ENCODE data around the gene N4BP1.

DNA sequence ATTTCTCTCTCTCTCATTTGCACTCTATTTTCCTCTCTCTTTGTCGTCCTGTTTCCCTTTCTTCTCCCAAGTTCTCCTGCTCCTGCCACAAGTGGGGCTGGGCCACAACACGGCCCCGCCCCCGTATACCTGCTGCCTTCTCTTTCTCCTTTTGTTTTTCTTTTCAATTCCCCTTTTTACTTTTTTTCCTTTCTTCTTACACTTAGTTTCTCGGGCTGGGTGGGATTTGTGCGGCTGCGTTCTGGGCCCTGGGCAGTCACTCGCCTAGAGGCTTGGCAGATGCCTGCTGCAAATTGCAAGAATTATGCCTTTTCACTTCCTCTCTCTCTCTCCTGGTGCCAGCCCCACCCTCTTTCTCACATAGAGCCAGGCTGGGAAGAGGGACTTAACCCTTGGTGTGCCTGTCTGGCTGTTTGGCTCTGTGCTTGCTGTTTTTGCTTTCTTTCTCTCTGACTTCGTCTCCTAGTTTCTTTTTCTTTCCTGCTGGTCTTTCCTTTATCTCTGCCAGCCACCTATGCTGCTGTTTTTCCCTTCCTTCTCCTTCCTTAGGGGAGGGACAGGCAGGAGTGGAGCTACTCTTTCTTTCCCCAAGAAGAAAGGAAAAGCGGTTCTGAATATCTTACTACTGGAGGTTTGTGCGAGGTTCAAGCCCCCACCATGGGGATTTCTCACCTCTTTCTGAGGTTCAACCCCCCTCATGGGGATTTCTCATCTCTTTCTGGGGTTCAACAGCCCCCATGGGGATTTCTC is 2139.6 kb downstream of the TP53TG3F start:
- RRBS: no CpG with 5 or more reads among the region's 11 CpGs

GRCh38 chr16:46688154-46688976 is 613 bp downstream of the VPS35 start:
- RRBS: 0% methylated on average over 6 of the region's 40 CpGs

- RRBS: no CpG with 5 or more reads among the region's 11 CpGs
These were observed 930 bp upstream of the GPT2 start for GRCh38 chr16:46883174-46883689.

GRCh38 chr16:46903369-46904139 is 19.4 kb downstream of the GPT2 start:
- RRBS: no CpG with 5 or more reads among the region's 11 CpGs

DNA sequence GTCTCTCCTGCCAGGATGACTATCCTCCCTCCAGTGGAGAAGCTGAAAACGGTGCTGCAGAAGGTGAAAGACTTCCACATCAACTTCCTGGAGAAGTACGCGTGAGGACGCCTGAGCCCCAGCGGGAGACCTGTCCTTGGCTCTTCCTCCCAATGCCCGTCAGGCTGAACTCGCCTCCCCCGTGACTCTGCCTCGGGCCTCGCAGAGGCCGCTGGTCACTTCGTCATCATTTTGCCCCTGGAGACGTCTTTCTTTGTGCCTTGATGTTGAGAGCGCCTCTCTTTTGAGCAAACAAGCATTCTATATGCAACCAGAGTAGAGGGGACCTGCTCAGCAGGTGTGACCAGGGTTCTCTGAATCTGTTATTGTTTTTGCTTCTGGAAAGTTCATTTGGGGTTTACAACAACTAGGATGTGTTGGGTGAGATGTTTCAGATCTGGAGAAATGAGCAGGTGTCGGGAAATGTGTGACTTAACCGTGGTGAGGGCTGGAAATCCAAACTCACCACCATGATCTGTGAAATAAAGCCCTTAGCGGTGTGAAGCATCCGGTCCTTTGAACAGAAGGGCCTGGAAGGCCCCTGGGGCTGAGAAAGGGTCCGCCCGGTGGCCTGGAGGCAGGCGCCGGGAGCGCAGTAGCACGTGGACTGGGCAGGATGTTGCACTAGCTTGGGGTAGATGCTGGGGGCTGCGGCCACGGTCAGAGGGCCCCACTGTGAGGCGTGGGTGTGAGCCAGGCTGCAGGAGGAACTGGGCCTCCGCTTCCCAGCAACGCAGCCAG is 44.4 kb downstream of the DNAJA2 start:
- RRBS: 76% methylated on average over 3 of the region's 29 CpGs

- RRBS: no CpG with 5 or more reads among the region's 3 CpGs
These were observed 18.9 kb downstream of the DNAJA2 start for GRCh38 chr16:46954615-46955028.

GRCh38 chr16:46972483-46973524 is 670 bp downstream of the DNAJA2 start:
- RRBS: 1% methylated on average over 40 of the region's 88 CpGs

- RRBS: no CpG with 5 or more reads among the region's 3 CpGs
These were observed 11.6 kb upstream of the NETO2 start for GRCh38 chr16:47155322-47155820.

GRCh38 chr16:47289622-47290273 is 146.0 kb upstream of the NETO2 start:
- RRBS: no CpG with 5 or more reads among the region's 1 CpG

GRCh38 chr16:47359504-47359997 is 101.3 kb downstream of the ITFG1 start:
- RRBS: no CpG with 5 or more reads among the region's 2 CpGs

GRCh38 chr16:47391909-47392605 is 68.8 kb downstream of the ITFG1 start:
- RRBS: no CpG with 5 or more reads among the region's 9 CpGs

DNA sequence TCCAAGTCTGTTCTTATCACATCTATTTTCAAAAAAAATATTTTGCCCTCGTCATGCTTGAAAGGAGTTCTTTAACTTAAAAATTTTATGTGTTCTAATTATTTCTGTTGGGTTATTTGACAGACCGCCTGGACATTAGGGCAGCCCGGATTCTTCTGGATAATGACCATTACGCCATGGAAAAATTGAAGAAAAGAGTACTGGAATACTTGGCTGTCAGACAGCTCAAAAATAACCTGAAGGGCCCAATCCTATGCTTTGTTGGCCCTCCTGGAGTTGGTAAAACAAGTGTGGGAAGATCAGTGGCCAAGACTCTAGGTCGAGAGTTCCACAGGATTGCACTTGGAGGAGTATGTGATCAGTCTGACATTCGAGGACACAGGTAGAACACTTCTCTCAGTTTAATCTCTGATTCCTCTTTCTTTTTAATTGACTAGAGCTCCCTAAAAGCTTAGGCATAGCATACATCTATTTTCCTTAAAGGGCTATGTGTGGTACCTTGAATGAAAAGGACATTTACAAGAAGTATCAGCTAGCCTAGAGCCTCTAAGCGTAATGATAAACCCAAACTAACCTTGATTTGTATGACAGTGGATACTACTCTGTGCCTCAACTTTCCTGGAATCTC is 22.7 kb upstream of the ABCC11 start:
- RRBS: no CpG with 5 or more reads among the region's 7 CpGs

DNA sequence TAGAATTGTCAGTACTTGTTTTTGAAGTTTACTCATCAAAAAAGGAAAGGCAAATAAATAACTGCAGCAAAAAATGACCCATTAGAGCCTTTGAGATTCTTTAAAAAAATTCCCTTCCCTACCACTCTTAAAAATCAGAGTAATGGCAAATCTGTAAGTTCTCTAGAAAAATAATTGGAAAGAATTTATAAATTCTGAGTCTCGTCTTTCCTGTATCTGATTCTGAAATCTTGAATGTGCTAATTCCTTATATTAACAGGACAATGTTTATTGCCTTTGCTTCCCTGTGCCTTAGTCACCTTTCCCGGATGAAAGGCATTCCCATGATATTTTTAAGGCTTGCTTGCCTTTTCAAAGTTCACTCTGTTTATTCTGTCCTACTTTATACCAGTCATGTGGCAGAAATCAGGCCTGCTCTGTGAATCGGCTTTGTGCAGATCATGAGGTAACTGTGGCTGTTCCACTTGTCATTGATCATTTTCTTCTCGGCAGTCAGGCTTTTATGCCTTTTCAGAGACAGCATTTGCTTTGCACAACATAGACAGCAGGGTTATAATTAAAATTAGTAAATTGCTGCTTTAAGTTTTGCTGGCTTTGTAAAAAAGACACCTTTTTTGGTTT is 28.7 kb upstream of the ABCC11 start:
- RRBS: no CpG with 5 or more reads among the region's 4 CpGs

- RRBS: no CpG with 5 or more reads among the region's 4 CpGs
These were observed 11.5 kb downstream of the SIAH1 start for GRCh38 chr16:48373685-48374152.

GRCh38 chr16:48384430-48385243 is 576 bp downstream of the SIAH1 start:
- RRBS: 2% methylated on average over 64 of the region's 103 CpGs

GRCh38 chr16:48605414-48606534 is 4.2 kb downstream of the N4BP1 start:
- RRBS: no CpG with 5 or more reads among the region's 6 CpGs

- RRBS: 4% methylated on average over 1 of the region's 4 CpGs
These were observed 881 bp downstream of the N4BP1 start for GRCh38 chr16:48609238-48609359.

DNA sequence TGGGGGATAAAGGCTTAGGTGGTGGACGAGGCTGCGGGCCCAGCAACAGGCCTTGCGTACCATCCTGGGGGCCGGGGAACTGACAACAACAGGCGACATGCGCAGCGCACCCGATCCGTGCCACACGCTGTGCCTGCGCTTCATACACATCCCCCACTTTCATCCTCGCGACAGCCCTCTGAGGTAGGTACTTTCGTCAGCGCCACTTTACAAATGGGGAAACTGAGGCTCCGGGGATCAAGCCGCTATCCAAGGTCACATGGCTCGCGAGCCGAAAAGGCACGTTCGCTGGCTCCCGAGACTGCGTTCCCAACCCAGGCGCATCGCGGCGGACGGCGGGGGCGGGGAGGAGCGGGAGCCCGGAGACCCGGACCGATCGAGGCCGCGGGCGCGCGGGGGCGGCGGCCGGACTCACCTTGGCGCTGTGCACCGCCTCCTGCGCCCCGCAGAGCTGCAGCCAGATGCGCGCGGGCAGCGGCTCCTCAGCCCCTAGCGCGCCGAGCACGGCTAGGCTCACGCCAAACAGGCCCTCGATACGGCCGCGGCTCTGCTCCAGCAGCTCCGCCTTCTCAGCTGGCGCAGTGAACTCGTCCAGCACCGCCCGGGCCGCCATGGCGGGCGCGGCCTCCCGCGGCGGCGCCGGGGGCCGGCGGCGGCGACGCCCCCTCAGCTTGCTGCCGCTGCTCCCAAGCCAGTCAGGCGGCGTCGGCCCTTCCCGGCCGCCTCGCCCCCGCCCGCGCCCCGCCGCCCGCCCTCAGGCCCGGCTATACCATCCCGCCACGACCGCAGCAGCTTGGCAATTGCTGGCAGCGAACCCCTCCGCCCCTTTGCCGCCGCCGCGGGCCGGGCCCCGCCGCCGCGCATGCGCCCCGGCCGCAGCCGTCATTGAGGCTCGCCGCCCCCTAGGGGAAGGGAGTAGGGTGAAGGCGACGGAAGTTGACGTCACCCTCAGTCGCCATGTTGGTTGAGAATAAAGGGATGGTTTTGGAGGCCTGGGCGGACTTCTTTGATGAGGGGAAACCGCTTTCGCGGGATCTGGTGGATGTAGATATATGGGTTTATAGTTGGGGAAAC is at the start of gene N4BP1:
TSS of gene N4BP1 (minus strand) at position 821 of the 1,074 bp plus-strand sequence.
- RRBS: 2% methylated on average over 53 of the region's 122 CpGs

- RRBS: no CpG with 5 or more reads among the region's 19 CpGs
These were observed 156.9 kb downstream of the ZNF423 start for GRCh38 chr16:49698907-49699536.

DNA sequence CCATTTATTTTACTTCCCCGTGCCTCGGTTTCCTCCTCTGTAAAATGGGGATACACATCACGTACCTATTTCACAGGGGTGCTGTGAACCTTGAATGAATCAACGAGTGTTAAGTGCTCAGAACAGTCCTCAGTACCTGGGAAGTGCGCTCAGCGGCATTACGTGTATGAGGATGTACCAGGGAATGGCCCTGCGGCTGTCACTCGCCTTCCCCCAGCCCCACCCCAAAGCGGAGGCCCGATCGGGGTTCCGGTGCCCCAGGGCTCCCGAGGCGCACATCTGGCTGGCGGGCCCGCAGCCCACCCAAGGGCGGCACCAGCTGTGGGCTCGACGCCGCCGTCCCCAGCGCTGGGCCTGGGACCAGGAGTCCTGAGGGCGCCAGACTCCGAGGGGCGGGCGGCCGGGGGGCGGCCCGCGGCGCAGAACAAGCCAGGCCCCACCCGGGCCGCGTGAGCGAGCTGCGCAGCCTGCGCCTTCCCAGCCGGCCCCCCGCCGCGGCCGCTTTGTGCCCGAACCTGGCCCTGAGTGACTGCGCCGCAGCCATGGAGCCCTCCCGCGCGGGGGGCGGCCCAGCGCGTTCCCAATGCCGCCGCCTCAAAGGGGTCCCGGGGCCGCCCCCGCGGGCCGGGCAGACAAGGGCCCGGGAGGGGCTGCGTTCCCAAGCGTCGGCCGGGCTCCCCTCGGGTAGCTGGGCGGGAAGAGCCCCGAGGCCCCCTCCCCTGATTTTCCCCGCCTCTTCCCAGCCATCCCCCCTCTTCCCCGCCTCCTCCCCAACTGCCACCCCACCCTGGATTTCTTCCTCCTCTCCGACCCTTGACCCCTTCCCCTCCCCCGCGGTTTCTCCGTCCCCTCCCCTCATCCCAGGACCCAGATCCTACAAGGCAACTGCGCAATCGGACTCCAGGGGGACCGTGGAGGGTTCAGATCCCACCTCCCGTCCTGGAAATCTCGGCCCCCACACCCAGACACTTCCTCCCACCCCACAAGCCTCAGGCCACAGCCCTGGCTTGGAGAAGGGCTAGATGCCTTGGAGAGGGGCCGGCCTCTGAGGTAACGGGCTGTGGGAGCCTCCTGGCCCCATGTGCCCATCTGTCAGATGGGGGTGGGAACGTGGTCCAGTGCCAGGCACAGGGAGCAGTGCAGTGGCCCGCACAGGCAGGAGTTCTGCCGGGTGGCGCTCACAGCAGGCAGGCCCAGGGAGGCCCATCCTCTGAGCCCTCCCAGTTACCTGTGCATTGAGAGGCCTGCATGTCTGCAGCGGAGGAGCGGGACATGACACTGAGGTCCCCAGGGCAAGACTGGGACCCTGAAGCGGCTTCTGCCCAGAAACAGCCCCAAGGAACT is 17.1 kb downstream of the ZNF423 start:
- RRBS: 6% methylated on average over 12 of the region's 87 CpGs